Frontal cortex (tissue), 2 donors: ENCODE results near the gene NIBAN1.

GRCh38 chr1:184503852-184504434, 117.1 kb downstream of the C1orf21 start:
- RAMPAGE, long total RNA: no peak

DNA sequence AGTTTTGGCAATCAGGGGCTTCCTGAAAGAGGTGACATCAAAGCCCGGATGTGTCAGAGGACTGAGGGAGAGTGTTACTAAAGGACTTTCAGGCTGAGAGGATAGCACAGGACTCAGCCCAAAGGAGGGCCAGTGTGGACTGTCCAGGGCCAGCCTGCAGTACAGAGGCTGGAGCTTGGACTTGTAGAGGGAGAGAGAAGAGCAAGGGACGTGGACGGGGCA, 128.5 kb downstream of the EDEM3 start:
- RAMPAGE, long total RNA: no peak

GRCh38 chr1:184753636-184754484, 798 bp downstream of the EDEM3 start:
- RAMPAGE, long total RNA: no peak

GRCh38 chr1:184827567-184828455, 73.2 kb upstream of the EDEM3 start:
- RAMPAGE, long total RNA: no peak

DNA sequence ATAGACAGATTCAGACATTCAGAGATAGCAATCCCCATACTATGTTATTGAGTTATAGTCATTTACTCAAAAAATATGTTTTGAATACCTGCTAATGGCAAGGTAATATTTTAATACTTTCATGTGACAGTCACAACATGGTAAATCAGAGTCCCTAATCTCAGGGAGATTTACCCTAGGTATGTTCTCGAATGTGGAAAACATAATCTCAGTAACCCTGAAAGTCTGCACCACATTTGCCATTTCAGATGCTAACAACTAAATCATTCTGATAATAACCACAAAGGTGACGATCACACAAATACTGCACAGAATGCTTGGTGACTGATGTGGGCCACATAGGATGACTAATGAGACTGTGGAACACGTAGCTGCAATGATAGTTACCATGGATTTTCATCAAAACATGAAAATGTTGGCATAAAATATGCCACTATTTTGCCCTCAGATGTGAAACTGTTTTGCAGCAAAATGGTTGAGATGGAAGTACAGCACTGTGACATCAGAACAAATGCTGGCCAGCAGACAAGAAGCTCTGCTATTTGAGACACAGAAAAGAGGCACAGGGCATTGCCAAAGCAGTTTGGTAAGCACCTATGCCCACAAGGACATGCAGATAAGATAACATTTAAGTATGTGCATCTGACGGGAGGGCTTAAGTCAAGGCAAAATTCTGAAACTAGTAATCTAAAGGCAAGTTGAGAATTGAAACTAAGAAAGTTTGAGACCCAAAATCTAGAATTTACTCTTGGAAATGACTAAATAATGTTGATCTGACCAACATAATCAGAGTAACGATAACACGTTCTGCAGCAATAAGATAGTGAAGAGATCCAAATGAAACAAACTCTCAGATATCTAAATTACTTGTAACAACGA, 83.8 kb downstream of the NIBAN1 start:
- RAMPAGE, long total RNA: no peak

GRCh38 chr1:184971530-184972231, 2.6 kb downstream of the NIBAN1 start:
- RAMPAGE, long total RNA: no peak

GRCh38 chr1:184973899-184975044, at the start of gene NIBAN1:
NIBAN1 (minus strand) TSS chr1:184974508.
- RAMPAGE, long total RNA: no peak

DNA sequence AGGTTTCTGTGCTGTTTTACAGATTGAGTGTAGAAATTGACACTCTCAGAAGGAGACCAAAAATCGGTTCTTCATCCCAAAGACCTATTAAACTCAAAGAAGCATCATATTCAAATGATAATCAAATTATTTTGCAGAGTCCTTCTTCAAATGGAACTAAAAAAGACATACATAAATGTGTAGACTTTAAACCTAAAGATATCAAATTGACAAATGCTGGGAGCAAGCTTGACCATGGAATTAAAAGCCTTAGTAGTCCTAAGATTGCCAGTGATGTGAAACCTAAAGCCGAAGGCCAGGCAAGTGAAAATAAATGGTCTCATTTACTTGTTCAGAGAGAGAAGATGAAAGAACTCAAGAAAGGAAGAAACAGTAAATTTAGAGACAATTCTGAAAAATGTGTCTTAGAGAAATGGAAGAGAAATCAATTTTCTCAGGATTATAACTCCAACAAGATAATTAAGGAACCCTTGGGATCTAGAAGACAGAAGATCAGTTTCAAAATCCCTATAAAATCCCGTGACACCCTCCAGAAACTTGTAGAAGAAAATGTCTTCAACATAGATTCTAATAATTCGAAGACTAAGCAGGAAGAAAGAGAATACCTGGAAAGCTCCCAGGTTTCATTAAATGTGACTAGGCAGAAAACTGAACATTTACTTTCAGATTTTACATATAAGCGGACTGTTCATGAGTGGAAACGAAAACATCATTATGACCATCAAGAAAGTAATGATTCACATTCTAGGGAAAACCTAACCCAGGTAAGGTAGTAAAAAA, 17.6 kb downstream of the SWT1 start:
- RAMPAGE, long total RNA: no peak

DNA sequence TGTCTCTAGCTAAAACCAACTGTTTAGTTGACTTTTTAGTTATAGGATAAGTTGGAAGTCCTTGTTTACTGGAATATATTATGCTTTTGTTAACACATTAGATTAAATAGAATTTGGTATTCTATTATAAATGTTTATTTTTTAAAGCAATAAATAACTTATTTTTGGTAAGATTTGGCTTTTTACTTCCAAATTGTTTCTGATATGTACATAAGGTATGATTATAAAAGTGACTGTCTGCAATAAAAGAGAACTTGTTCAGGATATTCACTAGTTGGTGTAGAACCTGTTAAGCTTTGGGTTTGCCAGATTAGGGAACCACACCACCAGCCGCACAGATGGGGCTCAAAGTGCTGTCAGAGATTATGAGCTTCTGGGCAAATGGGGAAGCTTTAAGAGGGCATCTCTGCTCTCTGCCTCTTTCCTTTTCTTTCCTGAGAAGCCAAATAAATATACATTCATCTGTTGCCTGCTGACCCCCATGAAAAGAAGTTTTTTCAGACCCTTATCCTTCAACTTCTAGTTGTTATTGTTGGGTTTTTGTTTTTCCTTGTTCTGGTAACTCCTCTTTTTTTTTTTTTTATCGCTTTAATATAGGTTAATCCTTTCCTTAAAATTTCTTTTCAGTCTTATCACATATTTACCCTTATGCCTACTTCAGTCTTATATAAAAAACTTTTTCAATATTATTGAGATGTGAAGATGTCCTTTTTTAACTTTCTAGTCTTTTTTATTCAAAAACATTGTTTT, 25.4 kb downstream of the IVNS1ABP start:
- RAMPAGE, long total RNA: no peak

- RAMPAGE, long total RNA: no peak
These were observed 20.2 kb downstream of the IVNS1ABP start for GRCh38 chr1:185296592-185297480.

- RAMPAGE, long total RNA: no peak
These were observed 5.3 kb downstream of the IVNS1ABP start for GRCh38 chr1:185311460-185312520.

GRCh38 chr1:185375361-185376014, 58.4 kb upstream of the IVNS1ABP start:
- RAMPAGE, long total RNA: no peak

DNA sequence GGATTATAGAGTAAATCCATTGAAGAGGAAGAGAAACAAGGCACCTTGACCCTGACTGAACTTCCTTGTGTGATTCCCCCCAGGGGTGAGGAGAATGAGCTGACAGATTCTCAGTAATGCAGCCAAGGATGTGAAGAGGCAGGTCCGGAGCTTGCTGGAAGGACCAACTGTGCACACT, 54.9 kb upstream of the HMCN1 start:
- RAMPAGE, long total RNA: no peak

GRCh38 chr1:185719220-185719829, 14.9 kb upstream of the HMCN1 start:
- RAMPAGE, long total RNA: no peak

DNA sequence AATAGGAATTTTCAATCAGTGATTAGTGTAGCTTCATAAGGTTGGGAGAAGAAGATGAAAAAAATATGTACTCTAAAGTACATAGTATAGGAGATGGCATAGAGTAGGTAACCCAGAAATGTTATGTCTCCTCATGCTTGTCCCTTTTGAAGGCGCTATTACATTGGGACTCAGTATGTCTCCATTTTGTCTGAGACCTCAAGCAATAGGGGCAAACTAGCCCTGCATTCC, 51.6 kb upstream of the PTGS2 start:
- RAMPAGE, long total RNA: no peak

GRCh38 chr1:186983617-186984026, 154.9 kb downstream of the PLA2G4A start:
- RAMPAGE, long total RNA: no peak

DNA sequence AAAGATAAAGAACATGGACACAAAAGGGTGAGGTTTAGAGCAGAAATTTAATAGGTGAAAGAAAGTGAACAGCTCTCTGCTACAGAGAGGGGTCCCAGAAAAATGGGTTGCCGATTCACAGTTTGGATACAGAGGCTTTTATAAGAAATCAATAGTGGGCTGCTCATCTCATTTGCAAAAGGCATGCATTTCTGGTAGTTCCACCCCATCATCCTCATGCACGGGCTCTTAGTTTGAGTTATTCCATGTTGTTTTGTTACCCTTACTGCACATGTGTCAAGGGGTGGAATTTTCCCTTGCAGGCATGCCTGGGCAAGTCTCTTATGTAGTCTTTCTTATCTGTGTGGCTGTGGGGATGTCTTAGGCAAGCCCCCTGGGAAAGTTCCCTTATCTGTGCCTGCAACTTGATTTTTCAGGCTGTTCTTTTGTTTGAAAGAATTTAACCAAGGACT, 579.3 kb downstream of the PLA2G4A start:
- RAMPAGE, long total RNA: no peak

GRCh38 chr1:187641007-187641512, 812.3 kb downstream of the PLA2G4A start:
- RAMPAGE, long total RNA: no peak

- RAMPAGE, long total RNA: no peak
These were observed 542.7 kb downstream of the BRINP3 start for GRCh38 chr1:189935001-189935327.

GRCh38 chr1:190474261-190475014, 3.2 kb downstream of the BRINP3 start:
- RAMPAGE, long total RNA: no peak